Suprapubic skin (tissue), 4 donors: ENCODE measurements around the genes PIK3CD and CENPS.

- PRO-cap = no peak
- RAMPAGE, long total RNA, 4 experiments = no peak in any of the 4 experiments
Observed at GRCh38 chr1:9337599-9338355, 45.1 kb downstream of the SPSB1 start.

GRCh38 chr1:9340241-9340728 lies 47.6 kb downstream of the SPSB1 start:
- PRO-cap = no peak
- RAMPAGE, long total RNA, 4 experiments = start-site peak on the plus strand in 1 of 4 experiments, at chr1:9340113-9340502 at its widest, 5 reads per replicate

DNA sequence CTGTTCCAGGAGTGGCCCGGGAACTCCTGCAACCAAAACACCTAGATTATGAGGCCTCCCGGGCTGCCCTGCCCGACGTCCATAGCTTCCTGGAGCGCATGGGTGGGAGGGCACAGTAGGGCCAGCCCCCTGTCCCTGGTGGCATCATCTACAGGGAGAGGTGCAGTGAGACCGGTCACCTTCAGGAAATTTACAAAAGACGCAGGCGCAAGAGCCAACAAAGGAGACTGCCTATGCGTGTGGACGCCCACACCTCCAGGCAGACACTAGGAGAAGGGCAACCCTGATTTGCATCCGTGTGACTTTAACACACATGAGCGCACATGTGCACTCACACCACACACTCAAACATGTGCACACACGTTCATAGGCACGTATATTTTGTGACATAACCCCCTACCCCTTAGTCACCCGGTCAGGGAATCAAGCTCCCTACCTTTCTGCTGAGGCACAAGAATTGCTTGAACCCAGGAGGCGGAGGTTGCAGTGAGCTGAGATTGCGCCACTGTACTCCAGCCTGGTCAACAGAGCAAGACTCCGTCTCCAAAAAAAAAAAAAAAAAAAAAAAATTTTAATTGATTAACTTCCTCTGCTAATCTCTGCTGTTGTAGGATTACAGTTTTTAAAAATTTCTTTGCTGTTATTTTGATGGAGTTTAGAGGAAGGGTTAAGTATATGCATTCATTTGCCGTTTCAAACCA lies 84.7 kb upstream of the SLC25A33 start:
- PRO-cap = no peak
- RAMPAGE, long total RNA, 4 experiments = no peak in any of the 4 experiments

DNA sequence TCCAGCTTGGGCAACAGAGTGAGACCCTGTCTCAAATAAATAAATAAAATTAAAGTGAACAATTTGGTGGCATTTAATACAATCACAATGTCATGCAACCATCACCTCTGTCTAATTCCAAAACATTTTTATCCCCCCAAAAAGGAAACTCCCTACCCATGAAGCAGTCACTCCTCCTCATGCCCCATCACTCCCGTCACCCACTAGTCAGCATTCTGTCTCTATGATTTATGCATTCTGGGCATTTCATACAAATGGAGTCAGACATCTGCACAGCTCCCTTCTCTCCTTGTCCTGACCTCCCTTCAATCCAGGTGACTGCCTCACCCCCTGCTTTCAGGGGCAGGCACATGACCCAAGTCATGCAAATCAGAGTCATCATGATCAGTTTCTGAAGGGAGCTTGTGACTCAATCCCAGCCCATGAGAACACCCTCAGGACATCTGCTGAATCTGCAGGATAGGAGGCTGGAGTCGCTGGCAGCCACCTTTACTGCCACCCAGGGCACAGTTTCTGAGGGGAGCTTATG lies 62.6 kb upstream of the SLC25A33 start:
- PRO-cap = no peak
- RAMPAGE, long total RNA, 4 experiments = no peak in any of the 4 experiments

DNA sequence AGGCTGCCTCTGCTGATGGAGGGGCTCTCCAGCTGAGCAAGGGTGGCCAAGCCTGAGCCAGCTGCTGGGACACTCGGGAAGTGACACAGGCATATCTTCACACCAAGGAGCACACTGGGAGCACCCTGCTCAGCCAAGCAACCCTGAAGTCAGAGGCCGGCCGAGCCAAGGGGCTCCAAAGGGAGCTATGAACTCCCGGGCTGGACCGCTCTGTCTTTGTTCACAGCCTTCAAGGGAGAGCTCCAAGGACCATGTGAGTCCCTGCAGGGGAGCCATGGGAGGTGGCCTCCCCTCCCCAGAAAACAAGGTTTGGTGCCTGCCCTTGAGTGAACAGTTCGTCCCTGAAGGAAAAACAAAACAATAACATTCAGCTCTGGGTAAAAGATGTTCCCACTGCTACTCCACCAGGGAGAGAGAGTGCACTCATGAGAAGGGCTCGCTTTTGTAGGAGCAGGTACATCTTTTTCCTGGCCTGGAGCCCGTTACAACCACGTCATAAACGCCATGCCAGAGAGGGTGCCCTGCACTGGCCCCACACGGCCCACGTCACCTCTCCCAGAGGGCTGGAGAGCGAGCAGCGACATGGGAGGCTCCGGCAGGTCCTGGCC lies 56.3 kb upstream of the SLC25A33 start:
- PRO-cap = no peak
- RAMPAGE, long total RNA, 4 experiments = no peak in any of the 4 experiments

GRCh38 chr1:9626040-9626499 lies 25.5 kb upstream of the PIK3CD start:
- PRO-cap = no peak
- RAMPAGE, long total RNA, 4 experiments = no peak in any of the 4 experiments

DNA sequence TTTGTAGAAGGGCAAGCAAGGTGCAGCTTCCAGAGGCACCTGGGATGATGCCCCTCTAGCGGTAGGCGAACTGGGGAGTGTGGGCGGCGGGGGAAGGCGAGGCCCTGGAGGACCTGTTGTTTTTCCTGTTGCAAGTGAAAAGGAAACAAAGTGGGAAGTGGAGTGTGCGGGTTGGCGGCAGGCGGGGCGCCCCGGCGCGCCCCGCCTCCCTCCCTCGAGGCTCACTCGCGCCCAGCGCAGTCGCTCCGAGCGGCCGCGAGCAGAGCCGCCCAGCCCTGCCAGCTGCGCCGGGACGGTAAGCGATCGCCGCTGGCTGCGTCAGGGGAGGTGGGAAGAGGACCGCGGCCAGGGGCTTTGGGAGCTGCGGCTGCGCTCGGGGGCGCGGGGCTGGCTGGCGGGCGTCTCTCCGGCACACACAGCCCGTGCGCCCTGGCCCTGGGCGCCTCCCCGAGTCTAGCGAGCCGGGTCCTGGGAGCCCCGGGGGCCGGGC lies at the start of gene PIK3CD:
Gene PIK3CD, plus strand, starts transcription at position 224 of the 490 bp plus-strand sequence.
- PRO-cap = no peak
- RAMPAGE, long total RNA, 4 experiments = start-site peak on the plus strand in 2 of 4 experiments, centred at positions 231 to 236 of the sequence, 11 to 15 reads per replicate

- PRO-cap = no peak
- RAMPAGE, long total RNA, 4 experiments = no peak in any of the 4 experiments
Observed at GRCh38 chr1:9728548-9728992, 77.0 kb downstream of the PIK3CD start.

GRCh38 chr1:9824453-9825050 lies 787 bp upstream of the CLSTN1 start:
- PRO-cap = unidirectional peak, minus-strand start at chr1:9824574
- RAMPAGE, long total RNA, 4 experiments = no peak in any of the 4 experiments

DNA sequence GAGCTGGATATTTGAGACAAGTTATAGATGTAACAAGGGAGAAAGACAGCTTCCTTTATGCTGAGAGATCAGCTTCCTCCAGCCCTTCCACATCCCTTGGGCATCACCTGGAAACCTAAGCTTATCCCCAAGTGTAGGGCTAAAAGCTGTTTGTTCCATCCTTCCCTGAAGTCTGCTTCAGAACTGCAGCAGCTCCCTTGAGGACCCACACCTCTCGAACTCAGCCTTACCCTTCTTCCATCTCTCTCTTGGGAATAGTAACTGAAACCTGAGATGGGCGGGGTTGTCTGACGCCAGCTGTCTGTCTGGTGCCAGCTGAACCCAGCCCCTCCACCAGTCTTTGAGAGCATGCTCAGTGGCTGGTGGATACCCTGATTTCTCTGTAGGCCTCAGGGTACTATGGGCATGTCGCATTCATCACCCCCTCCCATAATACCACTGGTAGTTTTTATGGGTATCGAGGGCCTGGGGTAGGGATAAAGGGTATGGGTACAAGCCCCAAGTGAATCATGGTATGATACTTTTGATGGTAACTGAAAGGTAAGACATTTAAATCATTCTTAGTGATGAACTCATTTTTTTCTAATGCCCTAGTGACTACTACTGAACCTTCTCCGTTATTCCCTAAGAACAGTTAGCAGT lies 17.9 kb downstream of the NMNAT1 start:
- PRO-cap = no peak
- RAMPAGE, long total RNA, 4 experiments = no peak in any of the 4 experiments

DNA sequence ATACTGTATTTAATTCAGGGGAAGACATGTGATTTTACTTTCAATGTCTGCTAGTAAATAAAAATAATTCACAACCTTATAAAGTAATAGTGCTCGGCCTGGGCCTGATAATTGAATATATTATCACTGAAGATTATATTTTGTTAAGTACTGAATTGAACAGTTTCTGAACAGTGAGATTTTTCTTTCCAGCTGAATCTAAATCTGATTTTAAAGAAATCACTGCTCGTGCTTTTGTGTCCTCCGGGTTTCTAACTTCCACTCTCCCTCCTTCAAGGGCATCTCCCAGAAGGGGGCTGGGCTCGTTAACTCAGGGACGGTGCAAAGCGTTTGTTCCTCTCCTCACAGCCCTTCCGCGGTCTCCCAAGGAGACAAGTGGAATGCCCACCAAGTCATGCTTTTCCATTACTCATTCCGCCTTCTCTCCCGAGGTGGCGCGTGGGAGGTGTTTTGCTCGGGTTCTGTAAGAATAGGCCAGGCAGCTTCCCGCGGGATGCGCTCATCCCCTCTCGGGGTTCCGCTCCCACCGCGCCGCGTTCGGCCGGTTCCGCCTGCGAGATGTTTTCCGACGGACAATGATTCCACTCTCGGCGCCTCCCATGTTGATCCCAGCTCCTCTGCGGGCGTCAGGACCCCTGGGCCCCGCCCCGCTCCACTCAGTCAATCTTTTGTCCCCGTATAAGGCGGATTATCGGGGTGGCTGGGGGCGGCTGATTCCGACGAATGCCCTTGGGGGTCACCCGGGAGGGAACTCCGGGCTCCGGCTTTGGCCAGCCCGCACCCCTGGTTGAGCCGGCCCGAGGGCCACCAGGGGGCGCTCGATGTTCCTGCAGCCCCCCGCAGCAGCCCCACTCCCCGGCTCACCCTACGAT lies 591 bp upstream of the KIF1B start:
- PRO-cap = bidirectional peak, plus-strand start at position 502 of the sequence, minus-strand start at position 365 of the sequence; bidirectional peak, plus-strand start outside the sequence, minus-strand start at position 785 of the sequence
- RAMPAGE, long total RNA, 4 experiments = no peak in any of the 4 experiments

DNA sequence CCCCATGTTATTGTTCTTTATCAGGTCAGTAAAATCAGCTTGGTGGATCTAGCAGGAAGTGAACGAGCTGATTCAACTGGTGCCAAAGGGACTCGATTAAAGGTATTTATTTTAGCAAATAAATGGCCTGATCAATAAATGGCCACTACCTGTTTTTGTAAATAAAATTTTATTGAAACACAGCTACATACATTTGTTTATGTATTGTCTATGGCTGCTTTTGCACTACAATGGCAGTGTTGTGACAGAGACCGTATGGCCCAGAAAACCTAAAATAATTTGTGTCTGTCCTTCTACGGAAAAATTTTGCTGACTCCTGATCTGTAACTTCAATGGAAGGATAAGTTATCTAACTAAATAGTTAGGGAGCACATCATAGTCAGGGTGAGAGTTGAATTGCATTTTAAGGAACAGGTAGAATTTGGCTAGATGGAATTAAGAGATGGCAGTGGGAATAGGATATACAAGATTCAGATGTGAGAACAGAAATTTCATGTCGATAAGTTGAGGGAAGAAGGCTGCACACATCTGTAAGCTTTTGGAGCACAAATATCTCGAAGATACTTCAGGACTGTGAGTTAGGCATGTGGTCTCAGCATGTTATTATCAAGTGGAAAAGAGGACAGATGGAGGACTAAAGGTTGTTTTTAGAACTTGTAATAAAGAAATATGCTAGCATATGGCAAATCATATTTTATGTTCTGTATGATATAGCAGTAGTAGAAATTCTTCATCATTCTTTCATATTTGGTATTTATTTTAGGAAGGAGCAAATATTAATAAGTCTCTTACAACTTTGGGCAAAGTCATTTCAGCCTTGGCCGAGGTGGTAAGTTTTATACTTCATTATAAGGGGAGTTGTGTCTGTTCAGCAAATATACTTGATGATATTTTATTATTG lies 61.4 kb downstream of the KIF1B start:
- PRO-cap = no peak
- RAMPAGE, long total RNA, 4 experiments = no peak in any of the 4 experiments

- PRO-cap = no peak
- RAMPAGE, long total RNA, 4 experiments = no peak in any of the 4 experiments
Observed at GRCh38 chr1:10296271-10296810, 86.0 kb downstream of the KIF1B start.

DNA sequence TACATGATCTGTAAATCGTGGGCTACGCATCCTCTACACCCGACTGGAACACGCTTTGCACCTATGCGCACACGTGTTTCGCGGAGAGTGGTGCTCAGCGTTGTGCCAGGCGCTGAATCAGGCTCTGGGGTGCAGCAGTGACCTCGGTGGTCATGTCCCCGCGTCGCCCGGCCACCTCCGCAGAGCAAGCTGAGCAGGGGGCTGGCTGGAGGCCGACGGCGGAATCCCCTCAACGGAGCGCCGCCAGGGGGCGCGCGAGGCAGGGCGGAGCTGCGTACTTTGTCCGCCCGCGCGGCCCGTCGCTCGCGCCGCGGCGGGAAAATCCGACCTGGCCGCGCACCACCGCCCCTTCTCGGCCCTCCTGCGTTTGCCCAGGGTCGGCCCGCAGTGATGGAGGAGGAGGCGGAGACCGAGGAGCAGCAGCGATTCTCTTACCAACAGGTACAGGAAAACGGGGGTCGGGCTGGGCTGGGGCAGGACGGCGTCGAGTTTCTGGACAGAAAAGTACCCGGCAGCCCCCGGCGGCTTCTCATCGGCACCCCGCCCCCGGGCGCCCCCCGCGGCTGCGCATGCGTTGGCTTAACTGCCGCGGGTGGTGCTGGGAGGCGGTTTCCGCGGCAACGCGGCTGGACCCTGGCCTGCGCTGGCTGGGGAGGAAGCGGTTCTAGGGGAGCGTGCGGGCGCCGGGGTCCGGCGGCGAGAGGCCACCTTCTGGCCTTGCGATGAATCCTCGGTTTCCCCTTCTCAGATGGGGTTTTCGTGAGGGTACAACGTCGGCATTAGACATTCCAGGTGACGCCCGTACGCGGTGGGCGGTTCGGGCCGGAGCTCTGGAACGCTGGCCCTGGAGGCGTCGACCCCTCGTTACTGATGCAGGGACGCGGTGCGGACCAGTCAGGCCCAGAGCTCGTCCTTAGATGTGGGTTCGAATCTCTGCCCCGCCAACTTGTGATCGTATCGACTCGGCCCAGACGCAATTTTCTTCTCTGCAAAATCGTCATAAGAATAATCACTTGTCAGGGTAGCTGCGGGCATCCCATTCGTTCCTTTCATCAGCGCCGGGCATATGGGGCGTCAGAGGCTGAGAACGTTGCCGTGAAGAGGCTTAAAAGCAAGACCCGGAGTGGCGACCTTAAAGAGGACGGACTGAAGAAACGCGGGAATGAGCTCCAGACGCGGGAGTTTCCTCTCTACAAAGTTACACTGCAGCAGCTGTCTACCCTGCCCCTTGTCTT lies at the start of gene CENPS:
Gene CENPS, plus strand, starts transcription at position 306 of the 1,235 bp plus-strand sequence.
- PRO-cap = bidirectional peak, plus-strand start at position 646 of the sequence, minus-strand start at position 531 of the sequence
- RAMPAGE, long total RNA, 4 experiments = start-site peak on the plus strand in 4 of 4 experiments, centred at positions 308 to 628 of the sequence, 7 to 19 reads per replicate

DNA sequence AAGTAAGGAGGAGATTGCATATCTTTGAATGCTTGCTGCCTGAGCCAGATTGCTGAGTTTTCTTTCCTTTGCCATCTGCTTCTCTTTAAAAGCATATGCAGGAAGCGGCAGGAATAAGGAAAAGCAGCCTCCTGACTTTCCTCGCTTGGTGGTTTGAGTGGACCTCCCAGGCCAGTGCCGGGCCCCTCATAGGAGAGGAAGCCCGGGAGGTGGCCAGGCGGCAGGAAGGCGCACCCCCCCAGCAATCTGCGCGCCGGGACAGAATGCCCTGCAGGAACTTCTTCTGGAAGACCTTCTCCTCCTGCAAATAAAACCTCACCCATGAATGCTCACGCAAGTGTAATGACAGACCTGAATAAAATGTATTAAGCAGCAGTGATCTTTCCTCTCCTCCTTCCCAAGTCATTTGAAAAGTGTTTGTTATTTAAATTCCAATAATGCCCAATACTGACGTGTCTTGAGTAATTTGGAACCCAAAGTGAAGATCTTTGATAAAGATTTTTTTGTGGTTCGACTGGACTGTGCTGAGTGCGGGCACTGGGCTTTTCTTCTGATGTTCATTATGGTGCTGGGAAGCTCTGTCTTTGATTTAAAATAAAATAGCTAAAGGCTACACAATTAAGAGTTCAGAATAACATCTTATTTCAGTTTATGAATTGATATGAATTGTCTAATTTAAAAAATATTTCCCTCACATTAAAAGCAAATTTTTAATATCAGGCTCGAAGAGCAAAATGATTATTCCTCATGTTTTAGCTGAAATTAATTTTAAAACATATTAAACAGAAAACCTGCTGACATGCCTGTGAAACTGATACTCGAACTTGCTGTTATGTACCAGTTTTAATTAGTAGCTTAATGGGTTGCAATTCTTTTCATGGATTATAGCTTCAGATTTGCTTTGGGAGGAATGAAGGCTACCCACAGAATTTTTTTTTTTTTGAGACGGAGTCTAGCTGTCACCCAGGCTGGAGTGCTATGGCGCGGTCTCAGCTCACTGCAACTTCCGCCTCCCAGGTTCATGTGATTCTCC lies 1.8 kb downstream of the CORT start:
- PRO-cap = no peak
- RAMPAGE, long total RNA, 4 experiments = no peak in any of the 4 experiments

GRCh38 chr1:10475063-10475979 lies 571 bp downstream of the PEX14 start:
- PRO-cap = no peak
- RAMPAGE, long total RNA, 4 experiments = no peak in any of the 4 experiments

DNA sequence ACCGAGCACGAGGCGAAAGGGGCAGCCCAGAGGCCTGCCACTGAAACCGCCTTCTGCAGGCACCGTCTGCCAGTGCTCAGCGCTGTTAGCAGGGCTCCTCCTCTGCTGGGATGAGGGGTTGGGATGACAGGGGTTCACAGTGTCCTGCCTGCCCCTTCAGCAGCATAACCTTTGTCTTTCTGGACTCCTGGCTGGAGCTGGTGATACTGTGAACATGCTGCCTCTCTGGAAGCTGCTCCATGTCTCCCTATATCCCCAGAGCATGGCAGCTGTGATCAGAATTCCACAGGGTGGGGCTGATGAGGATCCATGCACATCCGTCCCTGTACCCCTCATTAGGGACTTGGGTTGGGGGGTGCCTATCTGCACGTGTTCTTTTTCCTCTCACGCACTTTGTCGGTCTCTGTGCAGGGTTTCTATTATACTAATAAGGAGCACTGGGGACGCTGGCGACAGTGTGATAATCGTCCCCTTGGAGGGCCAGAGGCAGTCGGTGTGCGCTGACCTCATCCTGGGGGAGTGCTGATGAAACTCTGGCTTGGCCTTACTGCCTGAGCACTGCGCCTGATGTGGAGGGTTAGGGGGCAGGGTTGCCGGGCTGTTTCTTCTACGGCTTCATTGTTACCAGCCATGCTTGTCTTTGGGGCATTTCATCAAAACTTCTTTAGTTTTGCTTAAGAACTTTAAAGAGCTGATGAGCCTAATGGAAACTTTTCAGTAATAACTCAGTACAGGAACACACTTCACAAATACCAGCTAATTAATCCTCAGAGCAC lies 81.5 kb downstream of the PEX14 start:
- PRO-cap = no peak
- RAMPAGE, long total RNA, 4 experiments = no peak in any of the 4 experiments

DNA sequence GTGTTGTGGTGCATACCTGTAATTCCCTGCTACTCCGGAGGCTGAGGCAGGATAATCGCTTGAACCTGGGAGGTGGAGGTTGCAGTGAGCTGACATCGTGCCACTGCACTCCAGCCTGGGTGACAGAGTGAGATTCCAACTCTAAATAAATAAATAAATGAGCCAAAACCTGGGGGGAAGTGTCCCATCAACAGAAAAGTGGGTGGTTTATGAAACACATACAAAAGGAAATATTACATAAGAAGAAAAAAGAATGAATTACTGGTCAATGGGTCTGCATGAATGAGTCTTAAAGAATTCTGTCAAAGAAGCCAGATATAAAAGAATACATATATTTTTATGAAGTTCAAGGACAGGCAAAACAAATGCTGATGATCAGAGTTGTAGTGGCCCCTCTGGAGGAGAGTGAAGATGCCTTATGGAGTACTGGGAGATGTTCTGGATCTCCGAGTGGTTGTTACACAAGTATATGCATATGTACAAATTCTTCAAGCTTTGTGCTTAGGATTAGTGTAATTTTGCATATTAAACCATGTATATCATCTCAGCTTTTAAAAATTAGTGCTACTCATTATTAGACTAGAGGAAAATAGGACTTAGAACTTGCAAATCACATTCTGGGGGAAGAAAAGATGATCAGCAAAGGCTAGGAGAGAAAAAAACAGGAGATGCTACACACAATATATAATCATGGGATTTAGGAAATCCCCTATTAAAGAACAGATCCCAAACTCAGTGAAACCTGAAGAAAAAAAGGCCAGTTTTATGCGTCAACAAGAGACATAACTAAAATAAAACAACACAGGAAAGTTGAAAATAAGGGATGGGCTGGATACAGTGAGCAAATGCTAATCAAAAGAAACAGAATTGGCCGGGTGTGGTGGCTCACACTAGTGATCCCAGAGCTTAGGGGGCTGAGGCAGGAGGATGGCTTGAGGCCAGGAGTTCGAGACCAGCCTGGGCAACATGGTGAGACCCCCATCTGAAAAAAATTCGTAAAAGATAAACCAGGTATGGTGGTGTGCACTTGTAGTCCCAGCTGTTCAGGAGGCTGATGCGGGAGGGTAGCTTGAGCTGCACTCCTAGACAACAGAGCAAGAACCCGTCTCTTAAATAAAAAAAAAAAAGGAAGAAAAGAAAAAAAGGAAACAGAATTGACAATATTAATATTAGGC lies 99.6 kb downstream of the PEX14 start:
- PRO-cap = no peak
- RAMPAGE, long total RNA, 4 experiments = no peak in any of the 4 experiments

DNA sequence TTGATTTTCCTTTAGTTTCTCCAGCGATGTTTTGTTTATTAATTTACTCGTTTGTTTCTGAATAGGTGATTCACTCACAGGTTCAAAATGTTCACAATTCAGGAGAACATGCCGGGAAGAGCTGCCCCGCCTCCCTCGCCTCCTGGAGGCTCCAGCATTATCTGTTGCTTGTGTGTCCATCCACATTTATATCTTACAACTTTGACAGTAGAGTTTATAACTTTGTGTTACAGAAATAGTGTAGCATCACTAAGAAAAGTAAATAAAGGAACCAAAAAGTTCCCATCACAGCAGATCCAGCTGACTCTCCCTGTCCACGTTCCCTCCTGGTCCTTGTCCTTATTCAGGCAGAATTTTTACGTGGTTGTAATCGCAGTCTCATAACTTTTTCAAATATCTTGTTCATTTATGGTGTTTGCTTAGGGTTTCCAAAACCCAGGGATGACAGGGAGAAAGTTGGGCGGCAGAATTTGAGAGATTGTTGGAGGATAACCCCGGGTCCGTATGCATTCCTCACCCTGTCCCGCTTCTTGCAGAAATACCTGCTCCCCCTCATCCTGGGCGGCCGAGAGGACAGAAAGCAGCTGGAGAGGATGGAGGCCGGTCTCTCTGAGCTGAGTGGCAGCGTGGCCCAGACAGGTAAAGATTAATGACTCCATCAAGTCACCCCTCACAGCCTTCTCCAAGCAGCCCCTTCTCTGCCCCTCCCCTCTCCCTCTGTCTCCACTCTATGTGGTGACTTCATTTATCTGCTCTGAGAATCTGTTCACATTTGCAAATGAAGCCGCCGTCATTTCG lies 147.9 kb downstream of the PEX14 start:
- PRO-cap = no peak
- RAMPAGE, long total RNA, 4 experiments = no peak in any of the 4 experiments

DNA sequence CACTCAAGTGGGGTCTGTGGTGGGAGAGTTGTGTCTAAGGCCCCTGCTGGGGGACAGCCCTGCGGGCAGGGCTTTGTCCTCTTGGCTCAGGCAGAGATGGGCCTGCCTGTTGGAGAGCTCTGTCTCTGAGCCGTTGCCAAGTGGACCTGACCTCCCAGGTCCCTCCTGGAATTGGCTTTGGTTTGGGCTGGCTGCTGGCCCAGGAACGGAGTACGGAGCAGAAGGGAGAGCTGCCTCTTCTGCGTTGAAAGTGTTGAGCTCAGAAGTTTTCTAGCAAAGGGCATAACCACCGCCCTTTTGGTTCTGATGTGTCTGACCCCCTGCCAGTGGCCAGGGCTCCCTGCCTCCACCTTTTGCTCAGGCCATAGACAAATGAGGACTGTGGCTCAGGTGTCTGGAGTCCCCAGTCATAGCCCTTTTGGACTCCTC lies 154.0 kb downstream of the PEX14 start:
- PRO-cap = no peak
- RAMPAGE, long total RNA, 4 experiments = no peak in any of the 4 experiments